Cardiac muscle cell (in vitro differentiated cells and primary cell): ENCODE results near the genes EMX2, PRLHR and DENND10.

- RAMPAGE, long total RNA, result no peak
- RRBS, result 69% methylated on average over 2 of the region's 15 CpGs
Observed at GRCh38 chr10:117126346-117126566, 11.8 kb downstream of the VAX1 start.

GRCh38 chr10:117275317-117275741 lies 34.4 kb downstream of the SLC18A2 start:
- RAMPAGE, long total RNA, result no peak
- RRBS, result no CpG with 5 or more reads among the region's 6 CpGs

GRCh38 chr10:117461246-117461792 lies 81.2 kb upstream of the EMX2 start:
- RAMPAGE, long total RNA, result no peak
- RRBS, result no CpG with 5 or more reads among the region's 6 CpGs

- RAMPAGE, long total RNA, result no peak
- RRBS, result no CpG with 5 or more reads among the region's 3 CpGs
Observed at GRCh38 chr10:117470042-117470379, 72.5 kb upstream of the EMX2 start.

DNA sequence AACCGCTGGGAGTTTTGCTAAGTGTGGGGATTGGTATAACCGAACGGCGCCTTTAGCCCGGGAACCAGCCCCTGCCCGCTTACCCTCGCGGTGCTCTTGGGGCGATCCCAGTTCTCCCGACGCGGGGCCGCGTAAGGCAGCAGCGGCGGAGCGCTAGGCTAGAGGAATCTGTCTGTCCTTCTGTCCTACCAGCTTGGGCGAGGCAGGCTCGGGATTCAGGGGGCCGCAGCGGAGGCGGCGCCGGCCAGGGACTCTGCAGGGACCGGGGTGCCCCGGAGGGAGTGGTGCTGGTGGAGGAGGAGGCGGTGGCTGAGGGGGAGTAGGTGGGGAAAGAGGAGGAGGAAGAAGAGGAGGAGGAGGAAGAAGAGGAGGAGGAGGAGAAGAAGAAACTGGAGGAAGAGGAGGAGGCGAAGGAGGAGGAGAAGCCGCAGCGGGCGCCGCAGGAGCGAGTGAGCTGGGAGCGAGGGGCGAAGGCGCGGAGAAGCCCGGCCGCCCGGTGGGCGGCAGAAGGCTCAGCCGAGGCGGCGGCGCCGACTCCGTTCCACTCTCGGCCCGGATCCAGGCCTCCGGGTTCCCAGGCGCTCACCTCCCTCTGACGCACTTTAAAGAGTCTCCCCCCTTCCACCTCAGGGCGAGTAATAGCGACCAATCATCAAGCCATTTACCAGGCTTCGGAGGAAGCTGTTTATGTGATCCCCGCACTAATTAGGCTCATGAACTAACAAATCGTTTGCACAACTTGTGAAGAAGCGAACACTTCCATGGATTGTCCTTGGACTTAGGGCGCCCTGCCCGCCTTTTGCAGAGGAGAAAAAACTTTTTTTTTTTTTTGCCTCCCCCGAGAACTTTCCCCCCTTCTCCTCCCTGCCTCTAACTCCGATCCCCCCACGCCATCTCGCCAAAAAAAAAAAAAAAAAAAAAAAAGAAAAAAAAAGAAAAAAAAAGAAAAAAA lies at the start of gene EMX2:
Gene EMX2 (plus strand): TSS at position 733 of the 952 bp plus-strand sequence.
- RAMPAGE, long total RNA, result no peak
- RRBS, result 2% methylated on average over 10 of the region's 64 CpGs

- RAMPAGE, long total RNA, result no peak
- RRBS, result no CpG with 5 or more reads among the region's 6 CpGs
Observed at GRCh38 chr10:118057079-118057619, 10.4 kb upstream of the RAB11FIP2 start.

DNA sequence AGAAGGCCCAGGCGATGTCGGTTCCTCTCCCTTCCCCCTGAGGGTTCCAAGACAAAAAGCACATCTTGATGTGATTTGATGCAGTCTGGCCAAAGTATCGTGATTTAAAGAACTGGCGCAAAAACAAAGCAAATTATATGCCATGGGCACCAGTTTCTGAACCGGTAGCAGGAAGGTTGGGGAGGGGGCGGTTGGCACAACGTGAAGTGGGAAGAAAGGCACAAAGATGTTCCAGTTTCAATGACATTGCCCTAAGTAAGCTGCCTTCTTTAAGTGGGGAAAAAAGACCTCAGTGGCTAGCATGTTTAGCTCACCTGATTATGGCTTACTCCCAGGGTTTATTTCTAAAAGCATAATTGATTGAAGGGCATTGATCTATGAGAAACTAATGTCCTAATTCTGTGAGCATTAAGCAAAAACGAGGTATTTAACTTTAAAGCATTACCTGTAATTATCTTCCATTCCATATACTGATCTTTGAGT lies 72.6 kb downstream of the FAM204A start:
- RAMPAGE, long total RNA, result no peak
- RRBS, result no CpG with 5 or more reads among the region's 8 CpGs

- RAMPAGE, long total RNA, result no peak
- RRBS, result 3% methylated on average over 12 of the region's 57 CpGs
Observed at GRCh38 chr10:118595431-118596276, at the start of gene PRLHR. Gene PRLHR (minus strand): TSS chr10:118595648.

DNA sequence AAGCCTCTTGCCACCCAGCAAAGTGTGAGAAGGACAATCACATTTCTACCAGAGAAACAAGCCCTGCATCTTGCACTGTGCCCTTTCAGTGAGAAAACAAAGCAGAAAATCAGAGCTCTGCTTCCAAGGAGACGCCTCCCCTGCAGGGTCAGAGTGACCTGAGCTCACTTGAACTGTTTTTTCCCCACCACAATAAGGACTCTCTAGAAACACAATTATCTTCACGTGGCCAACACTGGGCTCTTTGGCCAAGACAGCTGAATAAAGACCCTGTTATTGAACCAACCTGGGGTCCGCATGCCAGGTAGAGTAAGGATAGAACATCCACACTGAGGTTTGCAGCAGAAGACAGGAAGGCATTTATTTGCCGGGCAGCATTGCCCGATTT lies 30.1 kb upstream of the PRLHR start:
- RAMPAGE, long total RNA, result no peak
- RRBS, result no CpG with 5 or more reads among the region's 5 CpGs

DNA sequence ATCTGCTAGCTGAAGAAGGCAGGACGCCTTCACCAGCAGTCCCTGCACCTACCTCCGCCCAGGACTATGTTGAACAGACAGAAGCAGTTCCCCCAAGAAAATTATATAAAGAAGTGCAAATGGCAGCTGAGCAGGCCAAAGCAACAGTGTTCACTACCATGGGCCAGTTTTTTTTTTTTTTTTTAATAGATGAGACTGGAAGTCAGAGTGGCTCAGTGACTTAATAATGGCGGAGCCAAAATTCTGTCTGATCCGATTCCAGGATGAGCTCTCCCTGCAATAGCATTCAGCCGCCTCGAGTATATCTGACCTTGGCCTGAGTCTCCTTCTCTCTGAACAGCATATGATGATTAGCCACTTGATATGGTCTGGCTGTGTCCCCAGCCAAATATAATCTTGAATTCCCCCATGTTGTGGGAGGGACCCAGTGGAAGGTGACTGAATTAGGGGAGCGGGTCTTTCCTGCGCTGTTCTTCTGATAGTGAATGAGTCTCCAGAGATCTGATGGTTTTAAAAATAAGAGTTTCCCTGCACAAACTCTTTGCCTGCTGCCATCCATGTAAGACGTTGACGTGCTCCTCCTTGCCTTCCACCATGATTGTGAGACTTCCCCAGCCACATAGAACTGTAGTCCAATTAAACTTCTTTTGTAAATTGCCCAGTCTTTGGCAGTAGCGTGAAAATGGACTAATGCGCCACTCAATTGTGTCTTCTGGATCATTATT lies 76.8 kb upstream of the PRLHR start:
- RAMPAGE, long total RNA, result no peak
- RRBS, result no CpG with 5 or more reads among the region's 12 CpGs

- RAMPAGE, long total RNA, result no peak
- RRBS, result 0% methylated on average over 2 of the region's 7 CpGs
Observed at GRCh38 chr10:119025219-119025663, 4.3 kb upstream of the NANOS1 start.

GRCh38 chr10:119059151-119059590 lies 21.4 kb downstream of the EIF3A start:
- RAMPAGE, long total RNA, result no peak
- RRBS, result no CpG with 5 or more reads among the region's 6 CpGs

DNA sequence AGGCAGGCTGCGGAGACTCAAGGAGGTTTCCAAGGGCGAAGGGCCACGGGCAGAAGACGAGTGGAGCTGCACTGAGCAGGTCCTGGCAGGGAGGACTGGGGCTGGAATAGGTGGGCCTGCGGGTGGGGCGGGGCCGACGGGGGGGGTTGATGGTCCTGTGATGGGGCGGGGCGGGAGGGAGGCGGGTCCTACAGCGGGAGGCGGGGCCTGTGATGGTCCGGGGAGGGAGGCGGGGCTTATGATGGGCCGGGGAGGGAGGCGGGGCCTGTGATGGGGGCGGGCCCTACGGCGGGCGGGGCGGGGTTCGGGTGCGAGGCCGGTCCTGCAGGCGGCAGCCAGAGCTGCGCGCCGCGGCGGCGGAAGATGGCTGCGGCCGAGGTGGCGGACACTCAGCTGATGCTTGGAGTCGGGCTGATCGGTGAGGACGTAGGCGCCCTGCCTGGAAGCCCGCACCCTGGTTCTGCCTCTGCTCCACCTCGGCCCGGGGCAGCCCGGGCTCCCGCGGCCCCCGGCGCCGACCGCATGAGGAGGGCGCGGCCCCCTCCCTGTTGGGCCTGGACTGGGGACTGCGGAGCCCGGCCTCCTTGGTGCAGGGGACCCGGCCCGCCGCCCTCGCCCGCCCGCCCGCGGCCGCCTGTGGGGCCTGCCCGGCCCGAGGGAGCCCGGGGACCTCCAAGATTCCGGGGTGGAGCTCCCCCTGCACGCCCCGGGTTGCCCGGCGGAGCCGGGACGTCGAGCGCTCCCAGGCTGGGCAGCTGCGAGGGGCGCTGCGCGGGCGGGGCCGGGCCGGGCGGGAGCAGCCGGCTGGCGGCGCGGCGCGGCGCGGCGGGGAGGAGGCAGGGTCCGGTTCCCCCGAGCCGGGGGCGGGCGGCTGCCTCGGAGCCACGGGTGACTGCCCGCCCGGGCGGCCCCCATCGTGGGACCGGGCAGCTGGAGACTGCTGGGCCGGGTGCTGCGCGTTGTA lies at the start of gene DENND10:
Gene DENND10 (plus strand): TSS at position 334 of the 964 bp plus-strand sequence.
- RAMPAGE, long total RNA, result start-site peak on the plus strand centred at position 331 of the sequence, 51 bp wide, 419 and 805 reads in 2 replicates
- RRBS, result 2% methylated on average over 54 of the region's 106 CpGs

- RAMPAGE, long total RNA, result no peak
- RRBS, result no CpG with 5 or more reads among the region's 6 CpGs
Observed at GRCh38 chr10:119164684-119165023, 860 bp downstream of the SFXN4 start.

- RAMPAGE, long total RNA, result no peak
- RRBS, result no CpG with 5 or more reads among the region's 5 CpGs
Observed at GRCh38 chr10:119177200-119177406, 1.5 kb downstream of the PRDX3 start.

- RAMPAGE, long total RNA, result no peak
- RRBS, result no CpG with 5 or more reads among the region's 10 CpGs
Observed at GRCh38 chr10:119233213-119234395, 26.2 kb downstream of the GRK5 start.

GRCh38 chr10:119271045-119272200 lies 64.1 kb downstream of the GRK5 start:
- RAMPAGE, long total RNA, result no peak
- RRBS, result 2% methylated on average over 4 of the region's 33 CpGs

- RAMPAGE, long total RNA, result no peak
- RRBS, result no CpG with 5 or more reads among the region's 16 CpGs
Observed at GRCh38 chr10:119281363-119281937, 74.1 kb downstream of the GRK5 start.

GRCh38 chr10:119315016-119315587 lies 107.7 kb downstream of the GRK5 start:
- RAMPAGE, long total RNA, result no peak
- RRBS, result no CpG with 5 or more reads among the region's 10 CpGs

DNA sequence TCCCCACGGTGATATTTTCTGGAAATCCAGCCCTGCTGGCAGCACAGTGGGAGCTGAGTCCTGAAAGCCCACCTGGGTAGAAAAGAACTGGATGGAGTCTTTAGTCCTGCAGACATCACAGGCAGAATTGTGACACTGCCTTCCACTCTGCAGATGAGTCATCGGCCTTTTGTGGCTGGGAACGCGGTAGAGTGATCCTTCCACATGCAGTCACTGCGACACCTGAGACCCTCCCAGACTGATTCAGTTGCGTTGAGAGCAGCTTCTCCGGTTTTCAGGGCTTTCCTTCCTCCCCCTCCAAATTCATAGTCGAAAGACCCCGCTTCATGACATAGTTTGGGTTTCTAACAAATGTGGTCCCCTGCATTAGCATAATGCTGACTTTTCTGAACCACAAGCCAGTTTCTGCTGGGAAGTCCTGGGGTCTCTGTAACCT lies 108.2 kb downstream of the GRK5 start:
- RAMPAGE, long total RNA, result no peak
- RRBS, result no CpG with 5 or more reads among the region's 9 CpGs